A673 (cell line): ENCODE measurements around a stretch of chr7.

DNA sequence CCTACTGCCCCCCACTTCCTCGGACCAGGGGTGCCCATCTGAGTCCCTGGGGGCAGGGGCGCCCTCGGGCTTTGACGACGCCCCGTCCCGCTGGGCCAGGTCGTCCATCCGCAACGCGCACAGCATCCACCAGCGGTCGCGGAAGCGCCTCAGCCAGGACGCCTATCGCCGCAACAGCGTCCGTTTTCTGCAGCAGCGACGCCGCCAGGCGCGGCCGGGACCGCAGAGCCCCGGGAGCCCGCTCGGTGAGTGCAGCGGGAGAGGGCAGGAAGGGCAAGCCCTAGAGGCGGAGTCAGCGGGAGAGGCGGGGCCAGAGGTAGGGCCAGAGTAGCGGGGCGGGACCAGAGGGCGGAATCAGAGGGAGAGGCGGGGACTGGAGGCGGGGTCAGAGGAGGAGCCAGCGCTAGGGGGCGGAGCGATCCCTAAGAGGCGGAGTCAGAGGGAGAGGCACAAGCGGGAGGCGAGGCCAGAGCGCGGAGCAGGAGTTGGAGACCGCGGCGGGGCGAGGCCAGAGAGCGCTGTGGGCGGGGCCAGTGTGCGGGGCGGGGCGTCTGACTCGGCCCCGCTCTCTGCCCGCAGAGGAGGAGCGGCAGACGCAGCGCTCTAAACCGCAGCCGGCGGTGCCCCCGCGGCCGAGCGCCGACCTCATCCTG lies 14.8 kb downstream of the NCF1 start:
- PRO-cap = no peak

GRCh38 chr7:74993863-74994392 lies 29.4 kb downstream of the CASTOR2 start:
- PRO-cap = bidirectional peak, plus-strand start at chr7:74994122, minus-strand start at chr7:74994058

- PRO-cap = no peak
Measured at GRCh38 chr7:75051954-75052833, 21.4 kb downstream of the RCC1L start.

DNA sequence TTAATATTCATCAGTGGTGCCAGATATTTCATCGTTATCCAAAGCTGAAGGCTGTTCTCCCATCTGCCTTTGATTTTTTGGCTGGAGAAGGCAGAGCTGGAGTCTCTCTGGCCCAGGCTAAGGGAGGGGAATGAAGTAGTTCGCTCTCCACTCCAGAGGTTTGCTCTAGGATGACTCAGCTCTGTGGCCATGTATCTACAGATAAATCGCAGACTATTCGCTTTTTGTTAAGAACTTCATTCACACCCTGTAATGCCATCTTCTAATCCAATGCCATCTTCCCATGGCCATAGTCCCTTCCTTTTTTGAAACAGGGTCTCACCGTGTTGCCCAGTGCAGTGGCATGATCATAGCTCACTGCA lies 17.1 kb downstream of the RCC1L start:
- PRO-cap = no peak

- PRO-cap = bidirectional peak, plus-strand start at chr7:75442886, minus-strand start at chr7:75442720
Measured at GRCh38 chr7:75442418-75443284, 43.4 kb downstream of the POM121C start.

GRCh38 chr7:75887831-75889096 lies 9.4 kb downstream of the RHBDD2 start:
- PRO-cap = no peak

DNA sequence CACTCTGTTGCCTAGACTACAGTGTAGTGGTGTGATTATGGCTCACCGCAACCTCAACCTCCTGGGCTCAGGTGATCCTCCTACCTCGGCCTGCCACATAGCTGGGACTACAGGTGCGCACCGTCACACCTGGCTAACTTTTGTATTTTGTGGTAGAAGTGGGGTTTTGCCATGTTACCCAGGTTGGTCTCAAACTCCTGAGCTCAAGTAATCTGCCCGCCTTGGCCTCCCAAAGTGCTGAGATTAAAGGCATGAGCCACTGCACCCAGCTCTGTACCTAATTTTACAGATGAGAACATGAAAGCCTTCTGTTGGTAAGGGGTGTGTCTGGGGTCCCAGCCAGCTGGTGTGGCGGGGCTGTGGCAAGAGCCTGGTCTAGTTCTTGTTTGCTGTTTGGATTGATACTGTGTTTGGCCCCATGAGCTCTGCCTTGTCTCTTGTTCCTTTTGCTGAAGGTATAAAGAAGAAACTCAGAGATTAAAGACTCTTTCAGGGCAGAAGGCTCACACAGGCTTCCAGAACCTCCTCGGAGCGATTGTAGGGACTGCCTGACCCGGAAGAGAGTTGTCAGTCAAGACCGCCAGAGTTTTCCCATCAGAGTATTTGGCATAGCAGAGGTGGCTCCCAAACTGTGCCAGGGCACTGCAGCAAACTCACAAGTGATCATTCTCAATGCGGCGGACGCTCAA lies 31.5 kb downstream of the POR start:
- PRO-cap = no peak

GRCh38 chr7:75965801-75967096 lies 28.1 kb downstream of the TMEM120A start:
- PRO-cap = no peak

DNA sequence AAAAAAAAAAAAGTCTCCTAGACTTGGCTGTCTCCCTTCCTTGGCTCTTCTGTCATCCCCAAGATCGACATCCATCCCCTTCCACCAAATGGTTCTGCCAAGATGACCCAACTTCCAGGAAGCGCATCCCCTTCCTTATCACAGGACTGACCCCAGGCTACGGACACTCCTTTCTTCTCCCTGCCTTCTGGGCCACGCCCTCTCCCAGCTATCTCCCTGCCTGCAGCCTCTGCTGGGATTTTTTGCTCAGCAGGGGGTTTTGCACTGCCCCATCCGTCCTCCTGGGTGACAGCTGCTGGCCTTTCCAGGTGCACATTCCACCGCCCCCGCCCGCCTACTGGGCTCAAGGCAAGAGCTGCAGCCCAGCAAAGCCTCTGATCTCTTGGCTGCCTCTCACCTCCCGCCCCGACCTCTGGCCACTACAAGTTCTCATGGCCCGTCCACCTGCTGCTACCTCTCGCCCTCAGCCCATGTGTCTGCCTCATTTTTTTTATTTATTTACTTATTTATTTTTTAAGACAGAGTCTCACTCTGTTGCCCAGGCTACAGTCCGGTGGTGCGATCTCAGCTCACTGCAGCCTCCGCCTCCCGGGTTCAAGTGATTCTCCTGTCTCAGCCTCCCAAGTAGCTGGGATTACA lies 3.4 kb downstream of the TMEM120A start:
- PRO-cap = no peak

- PRO-cap = no peak
Measured at GRCh38 chr7:76296677-76298064, 5.3 kb upstream of the HSPB1 start.

DNA sequence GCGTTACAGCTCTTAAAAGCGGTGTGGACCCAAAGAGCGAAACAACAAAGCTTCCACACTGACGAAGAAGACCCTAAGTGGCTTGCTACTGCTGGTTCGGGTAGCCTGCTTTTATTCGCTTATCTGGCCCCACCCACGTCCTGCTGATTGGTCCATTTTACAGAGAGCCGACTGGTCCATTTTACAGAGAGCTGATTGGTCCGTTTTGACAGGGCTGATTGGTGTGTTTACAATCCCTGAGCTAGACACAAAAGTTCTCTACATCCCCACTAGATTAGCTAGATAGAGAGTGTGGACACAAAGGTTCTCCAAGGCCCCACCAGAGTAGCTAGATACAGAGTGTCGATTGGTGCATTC lies 6.4 kb downstream of the HSPB1 start:
- PRO-cap = no peak

DNA sequence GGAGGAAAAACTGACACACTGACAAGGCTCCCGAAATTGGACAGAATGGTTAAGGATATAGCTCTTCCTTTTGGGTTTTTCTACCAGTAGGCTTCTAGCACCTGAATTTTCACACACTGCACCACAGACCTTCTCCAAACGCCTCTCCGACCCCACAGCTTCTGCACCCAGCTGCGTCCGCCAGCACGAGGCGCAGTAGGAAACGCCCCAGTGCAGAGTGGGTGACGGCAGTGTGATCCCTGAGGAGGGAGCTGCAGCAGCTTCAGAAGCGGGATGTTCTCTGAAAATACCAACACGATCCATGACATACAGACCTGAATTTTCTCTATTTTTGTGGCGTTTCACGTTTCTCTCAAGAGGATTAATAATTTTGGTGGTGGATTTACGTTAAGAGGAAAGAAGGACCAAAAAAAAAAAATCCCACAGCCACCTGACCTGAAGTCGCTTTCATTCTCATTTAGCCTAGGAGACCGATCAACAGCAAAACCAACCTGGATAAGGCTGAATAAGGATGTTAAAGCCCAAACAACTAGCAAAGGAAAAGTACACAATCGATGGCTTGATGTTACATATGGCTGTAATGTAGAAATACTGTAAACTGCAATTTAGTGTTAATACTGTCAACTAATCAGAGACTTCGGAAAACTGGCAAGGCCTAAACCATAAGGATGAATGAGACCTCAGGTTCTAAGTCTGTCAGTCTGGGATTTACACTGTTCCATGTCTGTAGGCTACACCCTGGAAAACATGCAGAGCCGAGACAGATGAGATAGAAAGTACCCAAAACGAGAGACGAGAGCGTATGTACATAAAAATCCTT lies 26.1 kb downstream of the HSPB1 start:
- PRO-cap = no peak

GRCh38 chr7:76330375-76330690 lies 27.9 kb downstream of the HSPB1 start:
- PRO-cap = no peak

- PRO-cap = bidirectional peak, plus-strand start at chr7:76583500, minus-strand start at chr7:76583432
Measured at GRCh38 chr7:76582793-76583751, 40.0 kb upstream of the SPDYE16 start.

DNA sequence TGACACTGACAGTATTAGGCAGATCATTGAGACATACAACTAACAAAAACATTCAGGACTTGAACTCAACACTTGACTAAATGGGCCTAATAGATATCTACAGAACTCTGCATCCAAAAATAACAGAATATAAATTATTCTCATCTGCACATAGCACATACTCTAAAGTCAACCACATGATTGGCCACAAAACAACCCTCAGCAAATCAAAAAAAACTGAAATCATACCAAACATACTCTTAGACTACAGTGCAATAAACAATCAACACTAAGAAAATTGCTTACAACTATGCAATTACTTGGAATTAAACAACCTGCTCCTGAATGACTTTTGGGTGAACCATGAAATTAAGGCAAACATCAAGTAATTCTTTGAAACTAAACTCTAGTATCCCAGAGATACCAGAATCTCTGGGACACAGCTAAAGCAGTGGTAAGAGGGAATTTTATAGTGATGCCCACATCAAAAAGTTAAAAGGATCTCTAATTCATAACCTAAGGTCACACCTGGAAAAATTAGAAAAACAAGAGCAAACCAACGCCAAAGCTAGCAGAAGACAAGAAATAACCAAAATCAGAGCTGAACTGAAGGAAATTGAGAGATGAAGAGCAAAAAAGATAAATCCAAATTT lies 31.1 kb downstream of the POMZP3 start:
- PRO-cap = no peak

DNA sequence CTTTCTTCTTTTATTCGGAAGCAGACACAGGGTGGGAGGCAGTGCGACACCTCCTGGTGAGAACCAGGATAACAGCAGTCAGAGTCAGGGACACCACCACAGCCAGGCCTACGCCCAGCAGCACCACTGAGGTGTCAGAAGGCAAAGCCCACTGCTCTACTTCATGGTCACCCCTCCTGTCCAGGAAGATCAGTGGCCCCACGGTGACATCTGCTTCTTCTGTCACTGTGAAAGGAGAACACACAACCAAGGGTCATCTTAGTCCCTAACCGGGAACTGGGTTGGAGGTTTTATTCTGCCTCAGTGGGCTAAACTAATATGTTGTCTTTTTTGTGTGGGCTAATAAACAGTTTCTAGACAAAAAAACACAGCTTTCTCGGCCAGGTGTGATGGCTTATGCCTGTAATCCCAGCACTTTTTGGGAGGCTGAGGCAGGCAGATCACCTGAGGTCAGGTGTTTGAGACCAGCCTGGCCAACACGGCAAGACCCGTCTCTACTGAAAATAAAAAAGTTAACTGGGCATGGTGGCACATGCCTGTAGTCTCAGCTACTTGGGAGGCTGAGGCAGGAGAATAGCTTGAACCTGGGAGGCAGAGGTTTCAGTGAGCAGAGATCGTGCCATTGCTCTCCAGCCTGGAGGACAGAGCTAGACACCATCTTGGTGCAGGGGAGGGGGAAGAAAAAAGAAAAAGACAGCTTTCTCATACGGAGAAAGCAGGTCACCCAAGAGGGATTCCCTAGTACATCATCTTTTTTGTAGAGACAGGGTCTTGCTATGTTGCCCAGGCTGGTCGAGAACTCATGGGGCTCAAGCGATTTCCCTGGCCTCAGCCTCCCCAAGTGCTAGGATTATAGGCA lies 16.9 kb downstream of the POMZP3 start:
- PRO-cap = no peak

GRCh38 chr7:76623660-76624260 lies 3.3 kb downstream of the POMZP3 start:
- PRO-cap = no peak

DNA sequence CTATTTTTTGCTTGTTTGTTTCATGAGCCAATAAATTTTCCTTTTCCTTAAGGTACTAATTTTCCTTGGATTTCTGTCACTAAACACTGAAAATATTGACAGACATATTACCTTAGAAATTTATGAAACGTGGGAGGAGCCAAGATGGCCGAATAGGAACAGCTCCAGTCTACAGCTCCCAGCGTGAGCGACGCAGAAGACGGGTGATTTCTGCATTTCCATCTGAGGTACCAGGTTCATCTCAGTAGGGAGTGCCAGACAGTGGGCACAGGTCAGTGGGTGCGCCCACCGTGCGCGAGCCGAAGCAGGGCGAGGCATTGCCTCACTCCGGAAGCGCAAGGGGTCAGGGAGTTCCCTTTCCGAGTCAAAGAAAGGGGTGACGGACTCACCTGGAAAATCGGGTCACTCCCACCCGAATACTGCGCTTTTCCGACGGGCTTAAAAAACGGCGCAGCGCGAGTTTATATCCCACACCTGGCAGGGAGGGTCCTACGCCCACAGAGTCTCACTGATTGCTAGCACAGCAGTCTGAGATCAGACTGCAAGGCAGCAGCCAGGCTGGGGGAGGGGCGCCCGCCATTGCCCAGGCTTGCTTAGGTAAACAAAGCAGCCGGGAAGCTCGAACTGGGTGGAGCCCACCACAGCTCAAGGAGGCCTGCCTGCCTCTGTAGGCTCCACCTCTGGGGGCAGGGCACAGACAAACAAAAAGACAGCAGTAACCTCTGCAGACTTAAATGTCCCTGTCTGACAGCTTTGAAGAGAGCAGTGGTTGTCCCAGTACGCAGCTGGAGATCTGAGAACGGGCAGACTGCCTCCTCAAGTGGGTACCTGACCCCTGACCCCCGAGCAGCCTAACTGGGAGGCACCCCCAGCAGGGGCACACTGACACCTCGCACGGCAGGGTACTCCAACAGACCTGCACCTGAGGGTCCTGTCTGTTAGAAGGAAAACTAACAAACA lies 101.6 kb upstream of the POMZP3 start:
- PRO-cap = no peak

- PRO-cap = no peak
Measured at GRCh38 chr7:76991955-76992473, 40.1 kb downstream of the SPDYE17 start.

DNA sequence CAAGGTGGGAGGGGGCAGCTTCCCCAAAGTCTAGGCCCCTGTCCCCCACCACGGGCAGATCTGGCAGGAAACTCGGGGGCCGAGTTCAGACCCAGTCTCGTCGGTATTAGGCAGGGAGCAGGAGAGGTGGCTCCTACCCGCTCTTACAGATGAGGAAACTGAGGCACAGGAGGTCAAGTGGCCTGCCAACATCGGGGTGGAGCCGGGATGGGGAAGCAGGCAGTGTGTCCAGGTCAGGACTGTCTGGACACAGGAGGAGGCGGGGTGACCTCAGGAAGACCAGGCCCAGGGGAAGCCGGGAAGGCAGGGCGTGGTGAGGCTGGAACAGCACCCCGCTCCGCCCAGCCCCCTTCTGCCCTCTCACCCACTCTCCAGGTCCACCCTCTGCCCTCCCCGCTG lies 26.2 kb downstream of the SPDYE17 start:
- PRO-cap = no peak